SJSA1 (cell line): Measurements from ENCODE around the genes PPP1R3A, TES and ST7.

GRCh38 chr7:113142818-113143151 is 24.4 kb upstream of the SMIM30 start:
- RAMPAGE, long total RNA, result no peak

DNA sequence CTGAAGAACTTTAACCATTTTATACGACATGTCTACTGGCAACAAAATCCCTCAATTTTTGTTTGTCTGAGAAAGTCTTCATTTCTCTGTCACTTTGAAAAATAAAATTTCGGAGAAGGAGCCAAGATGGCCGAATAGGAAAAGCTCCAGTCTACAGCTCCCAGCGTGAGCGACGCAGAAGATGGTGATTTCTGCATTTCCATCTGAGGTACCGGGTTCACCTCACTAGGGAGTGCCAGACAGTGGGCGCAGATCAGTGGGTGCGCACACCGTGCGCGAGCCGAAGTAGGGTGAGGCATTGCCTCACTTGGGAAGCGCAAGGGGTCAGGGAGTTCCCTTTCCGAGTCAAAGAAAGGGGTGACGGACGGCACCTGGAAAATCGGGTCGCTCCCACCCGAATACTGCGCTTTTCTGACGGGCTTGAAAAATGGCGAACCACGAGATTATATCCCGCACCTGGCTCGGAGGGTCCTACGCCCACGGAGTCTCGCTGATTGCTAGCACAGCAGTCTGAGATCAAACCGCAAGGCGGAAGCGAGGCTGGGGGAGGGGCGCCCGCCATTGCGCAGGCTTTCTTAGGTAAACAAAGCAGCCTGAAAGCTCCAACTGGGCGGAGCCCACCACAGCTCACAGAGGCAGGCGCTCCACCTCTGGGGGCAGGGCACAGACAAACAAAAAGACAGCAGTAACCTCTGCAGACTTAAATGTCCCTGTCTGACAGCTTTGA is 175.9 kb downstream of the PPP1R3A start:
- RAMPAGE, long total RNA, result no peak

DNA sequence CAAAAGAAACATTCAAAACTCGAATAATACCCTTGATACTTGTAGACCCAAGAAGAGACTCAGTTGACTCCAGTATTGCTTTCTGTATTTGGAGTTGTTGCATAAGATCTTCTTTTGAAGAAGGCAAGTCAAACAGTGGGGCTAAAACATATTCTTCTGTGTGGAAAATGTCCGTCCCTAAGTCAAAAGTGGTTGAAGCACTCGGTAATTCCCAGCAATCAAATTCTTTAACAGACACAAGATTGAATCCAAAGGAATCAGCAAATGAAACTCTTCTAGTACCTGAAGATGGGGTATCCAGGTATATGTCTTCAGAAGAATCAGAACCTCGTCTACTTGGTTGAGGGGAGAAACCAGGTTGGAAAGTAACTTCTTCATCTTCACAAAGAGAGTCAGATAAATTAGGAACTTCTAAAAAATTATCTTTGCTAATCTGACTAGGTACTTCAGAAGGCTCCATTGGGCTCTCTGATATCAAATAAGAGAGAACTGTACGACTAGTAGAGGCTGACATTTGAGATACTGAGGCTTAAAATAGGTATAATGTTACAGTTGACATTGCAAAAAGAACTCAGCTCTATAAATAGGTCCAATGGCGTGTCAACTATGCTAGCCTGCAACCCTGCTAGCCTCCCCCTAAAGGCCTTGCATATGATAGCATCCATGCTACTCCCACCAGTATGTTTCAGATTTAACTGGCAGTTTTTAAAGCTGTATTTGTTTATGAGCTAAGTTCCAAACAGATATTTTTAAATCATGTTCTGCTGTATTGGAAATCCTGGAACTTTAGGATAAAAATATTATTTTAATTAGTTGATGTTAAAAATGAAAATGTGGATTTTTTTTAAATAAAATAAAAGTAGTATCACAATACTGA is at the start of gene PPP1R3A:
PPP1R3A (minus strand) TSS at position 473 of the 877 bp plus-strand sequence.
- RAMPAGE, long total RNA, result no peak

DNA sequence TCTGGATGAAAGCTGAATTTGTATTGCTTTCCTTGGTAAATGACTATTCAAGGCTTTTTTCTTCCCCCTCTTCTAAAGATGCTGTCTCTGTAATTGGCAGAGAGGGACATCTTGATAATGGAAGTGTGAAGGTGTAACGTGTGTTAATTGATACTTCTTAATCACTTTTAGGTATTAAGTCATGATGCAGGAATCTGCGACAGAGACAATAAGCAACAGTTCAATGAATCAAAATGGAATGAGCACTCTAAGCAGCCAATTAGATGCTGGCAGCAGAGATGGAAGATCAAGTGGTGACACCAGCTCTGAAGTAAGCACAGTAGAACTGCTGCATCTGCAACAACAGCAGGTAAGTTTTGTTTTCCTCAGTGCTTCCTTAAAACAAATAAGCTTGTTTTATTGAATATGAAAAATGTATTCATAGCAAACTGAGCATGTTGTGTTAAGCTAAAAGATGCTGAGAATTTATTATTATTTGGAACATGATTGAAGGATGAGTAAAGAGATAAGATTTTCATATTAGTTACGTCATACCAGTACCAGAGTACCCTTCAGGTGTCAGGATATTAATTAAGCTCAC is 11.8 kb downstream of the FOXP2 start:
- RAMPAGE, long total RNA, result no peak

DNA sequence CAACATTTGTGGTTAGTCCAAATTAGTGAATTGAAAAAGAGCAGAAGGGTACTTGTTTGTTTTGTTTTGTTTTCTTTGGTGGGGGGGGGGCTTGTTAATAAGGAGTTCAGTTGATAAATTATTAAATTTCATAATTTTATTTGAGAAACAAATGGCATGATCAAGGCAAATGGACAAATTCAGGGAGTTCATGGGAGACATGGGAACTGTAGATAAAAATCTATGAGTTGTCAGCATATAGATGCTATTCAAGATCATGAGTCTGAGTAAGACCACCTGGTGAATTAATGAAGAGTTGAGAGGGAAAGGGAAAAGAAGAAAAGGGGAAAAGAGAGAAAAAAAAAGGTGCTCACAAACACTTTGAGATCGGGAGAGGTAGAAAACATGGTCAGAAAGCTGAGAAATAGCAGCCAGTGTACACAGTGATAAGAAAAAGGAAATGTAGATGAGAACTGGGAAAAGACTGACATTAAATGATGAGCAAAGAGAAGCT is 95.0 kb downstream of the FOXP2 start:
- RAMPAGE, long total RNA, result no peak

DNA sequence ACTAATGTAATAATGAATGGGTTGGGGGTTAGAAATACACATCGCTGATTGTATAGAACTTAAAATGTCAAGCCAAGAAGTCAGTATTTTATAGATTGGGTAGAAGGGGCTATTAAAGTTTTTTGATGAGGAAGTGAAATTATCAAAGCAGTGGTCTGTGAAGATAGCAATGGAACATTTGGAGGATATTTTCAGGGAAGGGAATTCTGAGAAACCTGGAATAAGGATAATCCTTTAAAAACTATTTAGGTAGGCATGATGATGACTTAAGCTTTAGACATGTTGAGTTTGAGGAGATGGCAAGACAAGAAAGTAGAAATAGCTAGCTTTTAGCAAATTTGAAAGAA is 126.2 kb downstream of the FOXP2 start:
- RAMPAGE, long total RNA, result no peak

DNA sequence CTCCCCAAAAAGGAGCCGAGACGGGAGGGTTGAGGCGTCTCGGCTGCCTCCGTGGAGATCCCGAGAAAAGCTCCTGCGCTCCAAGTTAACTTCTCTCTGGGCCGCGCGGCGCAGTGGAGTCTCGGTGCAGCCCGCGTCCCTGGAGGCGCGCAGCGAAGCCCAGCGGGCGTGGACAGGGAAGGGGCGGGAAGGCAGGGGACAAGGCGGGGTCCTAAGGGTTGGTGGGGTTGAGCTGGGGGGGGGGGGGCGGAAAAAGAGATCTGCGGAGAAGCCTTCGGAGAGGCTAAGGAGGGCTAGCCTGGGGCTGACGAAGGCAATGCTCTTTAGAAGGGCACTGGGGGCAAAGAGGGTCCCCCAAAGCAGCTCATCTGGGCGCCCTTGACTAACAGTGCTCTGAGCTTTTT is 553.1 kb downstream of the TFEC start:
- RAMPAGE, long total RNA, result no peak

- RAMPAGE, long total RNA, result start-site peak on the plus strand at chr7:116210519-116210570, 238 and 194 reads in 2 replicates
These were observed at the start of gene TES for GRCh38 chr7:116210241-116210817. TES (plus strand) TSS chr7:116210539.

DNA sequence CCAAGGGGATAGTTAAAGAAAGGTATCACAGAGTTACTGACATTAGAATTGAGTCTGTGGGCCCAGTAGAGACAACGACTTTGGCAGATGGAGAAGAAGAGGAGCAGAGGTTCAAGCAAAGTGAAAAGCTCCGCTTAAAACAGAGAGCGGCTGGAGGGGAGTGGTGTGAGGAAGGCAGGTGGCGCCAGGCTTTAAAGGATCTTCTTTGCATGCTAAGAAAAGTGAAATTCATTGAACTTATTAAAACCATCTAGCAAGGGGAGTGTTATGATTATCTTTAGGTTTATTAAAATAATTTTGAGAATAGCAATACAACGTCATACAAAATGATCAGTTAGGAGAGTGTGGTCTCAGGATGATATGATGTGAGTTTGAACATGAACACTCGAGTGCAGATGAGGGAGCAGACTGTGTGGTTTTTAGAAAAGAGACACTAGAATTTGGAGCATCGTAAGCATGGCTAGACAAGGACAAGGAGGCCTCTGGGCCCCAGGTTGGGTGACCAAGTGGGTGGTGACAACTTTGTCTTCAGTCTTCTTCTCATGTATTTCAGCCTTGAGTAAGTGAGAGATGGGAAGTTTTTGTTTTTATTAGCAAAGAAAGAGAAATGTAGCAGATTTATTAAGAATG is 16.1 kb downstream of the TES start:
- RAMPAGE, long total RNA, result no peak

- RAMPAGE, long total RNA, result no peak
These were observed 73.2 kb upstream of the CAV2 start for GRCh38 chr7:116426162-116426850.

DNA sequence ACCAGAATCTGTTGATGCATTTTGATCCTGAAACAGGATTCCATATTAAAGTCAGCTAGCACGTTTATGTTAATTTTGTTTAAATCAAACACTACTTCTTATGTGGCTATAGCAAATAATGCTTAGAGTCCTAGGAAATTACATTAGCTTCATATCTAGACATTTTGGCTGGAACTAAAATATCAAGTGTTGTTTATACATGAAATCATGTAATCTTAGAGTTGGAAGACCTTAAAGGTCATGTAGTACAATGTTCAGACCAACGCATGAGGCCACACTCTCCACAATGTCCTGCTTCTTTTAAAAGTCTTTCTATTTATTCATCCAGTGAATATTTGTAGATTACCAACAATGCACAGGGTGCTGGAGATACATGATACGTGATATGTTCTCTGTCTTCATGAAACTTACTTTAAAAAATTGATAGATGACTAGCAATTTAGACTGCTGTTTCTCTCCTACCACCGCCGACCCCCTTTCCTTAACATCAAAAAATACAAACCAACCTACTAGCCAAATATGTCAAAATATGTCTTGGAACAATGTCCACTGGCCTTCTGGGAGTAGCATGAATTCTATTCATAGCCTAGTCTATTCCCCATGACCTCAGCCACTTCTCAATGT is 59.7 kb upstream of the CAV2 start:
- RAMPAGE, long total RNA, result no peak

- RAMPAGE, long total RNA, result start-site peak on the plus strand at chr7:116526305-116526409, 92 and 82 reads in 2 replicates
These were observed 1.4 kb downstream of the CAV1 start for GRCh38 chr7:116525804-116526971.

- RAMPAGE, long total RNA, result no peak
These were observed 11.3 kb downstream of the CAV1 start for GRCh38 chr7:116536033-116536637.

- RAMPAGE, long total RNA, result no peak
These were observed 81.5 kb upstream of the CAPZA2 start for GRCh38 chr7:116780781-116781419.

DNA sequence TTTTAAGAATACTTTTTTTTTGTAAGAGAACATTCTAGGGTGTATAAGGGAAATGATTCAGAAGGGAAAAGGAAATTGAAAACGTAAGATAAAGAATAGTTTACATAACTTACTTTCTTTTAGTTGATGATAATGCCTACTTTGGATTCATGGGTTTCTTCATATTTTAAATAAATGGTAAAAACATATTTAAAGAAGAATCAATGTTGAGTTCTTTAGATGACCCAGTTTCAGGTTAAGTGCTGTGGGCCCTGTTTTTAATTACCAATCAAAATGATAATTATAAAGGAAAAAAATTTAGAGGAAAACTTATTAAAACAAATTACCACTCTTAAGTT is 9.8 kb downstream of the CAPZA2 start:
- RAMPAGE, long total RNA, result no peak

GRCh38 chr7:116952697-116953577 is at the start of gene ST7:
ST7 (plus strand) TSS chr7:116953501.
- RAMPAGE, long total RNA, result no peak

GRCh38 chr7:117110334-117111091 is 157.2 kb downstream of the ST7 start:
- RAMPAGE, long total RNA, result no peak

- RAMPAGE, long total RNA, result no peak
These were observed 166.6 kb downstream of the WNT2 start for GRCh38 chr7:117156094-117156762.

DNA sequence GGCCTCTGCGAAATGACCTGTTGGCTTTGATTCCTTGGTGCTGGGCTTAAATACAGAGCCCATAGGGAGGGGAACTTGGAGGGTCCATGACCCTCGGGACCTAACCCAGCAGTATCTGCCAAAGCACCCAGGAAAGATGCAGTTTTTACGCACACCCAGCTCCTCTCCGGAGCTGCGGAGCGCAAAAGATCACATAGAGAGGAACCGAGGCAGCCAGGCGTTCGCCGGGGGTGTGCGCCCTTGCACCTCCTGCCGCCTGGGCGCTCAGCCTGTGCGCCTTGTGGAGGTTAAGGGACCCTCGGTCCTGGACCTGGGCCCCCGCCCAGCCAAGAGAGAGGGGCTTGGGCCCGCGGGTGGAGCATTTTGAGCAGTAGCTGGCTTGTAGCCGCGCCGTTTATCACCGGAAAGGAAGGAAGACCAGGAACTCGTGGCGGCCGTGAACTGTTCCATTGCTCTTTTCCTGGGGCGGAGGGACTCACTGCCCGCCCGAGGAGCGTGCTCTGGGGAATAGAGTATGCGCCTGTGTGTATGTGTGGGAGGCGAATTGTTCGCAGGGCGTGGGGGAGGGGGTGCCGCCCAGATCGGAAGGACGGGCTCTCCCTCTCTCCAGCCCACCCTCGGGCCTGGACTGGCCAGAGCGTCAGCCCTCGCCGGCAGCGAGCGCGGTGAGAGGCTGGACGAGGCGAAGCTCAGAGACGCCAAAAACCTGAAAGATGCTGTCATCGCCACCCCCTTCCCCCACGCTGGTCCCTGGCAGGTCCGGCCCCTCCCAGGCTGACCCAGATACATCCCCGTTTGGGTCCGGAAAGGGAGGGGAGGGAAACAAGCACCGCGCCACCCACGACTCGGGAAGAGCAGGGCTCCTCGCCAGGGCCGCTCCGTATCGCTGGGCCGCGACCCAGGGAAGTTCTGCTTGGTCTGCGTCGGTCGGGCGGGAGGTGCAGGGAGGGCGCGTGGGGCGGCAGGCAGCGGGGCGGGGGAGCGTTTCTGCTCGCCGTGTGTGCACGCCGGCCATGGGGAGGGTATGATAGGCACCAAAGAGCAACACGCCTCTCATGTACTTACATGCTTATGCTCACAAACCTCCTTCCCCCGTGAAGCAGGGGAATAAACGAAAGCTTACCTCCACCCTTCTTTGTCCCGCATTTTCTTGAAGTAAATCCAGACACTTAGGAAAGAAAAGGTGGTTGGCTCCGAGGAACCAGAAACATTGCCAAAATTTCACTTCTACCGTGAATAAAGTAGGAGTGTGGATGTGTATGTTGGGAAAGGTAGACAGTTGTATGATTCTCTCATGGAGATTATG is 1.3 kb upstream of the WNT2 start:
- RAMPAGE, long total RNA, result no peak

DNA sequence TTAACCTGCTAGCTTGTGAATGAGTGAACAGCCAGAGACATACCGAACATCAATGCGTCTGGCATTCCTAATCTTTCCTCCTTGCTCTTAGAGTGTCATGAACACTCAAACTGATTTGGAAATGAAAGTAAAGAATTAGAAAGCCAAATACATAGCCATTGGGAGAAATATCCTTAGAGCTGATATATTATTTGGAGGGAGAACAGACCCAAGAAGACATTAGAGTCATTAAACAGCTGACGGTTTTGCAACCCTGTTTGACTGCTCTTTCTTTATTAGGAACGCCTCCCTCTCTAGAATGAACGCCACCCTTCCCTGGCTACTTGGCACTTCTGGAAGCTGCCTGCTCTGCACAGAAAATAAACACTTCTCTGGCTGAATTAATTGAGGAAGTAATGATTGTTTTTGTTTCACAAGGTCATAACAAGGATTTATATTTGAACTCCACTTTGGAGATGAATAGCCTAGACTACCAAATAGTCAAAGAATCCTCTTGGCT is 42.8 kb downstream of the CTTNBP2 start:
- RAMPAGE, long total RNA, result no peak